AG08470 (cell line): ENCODE data around the genes SLC5A8 and GNPTAB.

DNA sequence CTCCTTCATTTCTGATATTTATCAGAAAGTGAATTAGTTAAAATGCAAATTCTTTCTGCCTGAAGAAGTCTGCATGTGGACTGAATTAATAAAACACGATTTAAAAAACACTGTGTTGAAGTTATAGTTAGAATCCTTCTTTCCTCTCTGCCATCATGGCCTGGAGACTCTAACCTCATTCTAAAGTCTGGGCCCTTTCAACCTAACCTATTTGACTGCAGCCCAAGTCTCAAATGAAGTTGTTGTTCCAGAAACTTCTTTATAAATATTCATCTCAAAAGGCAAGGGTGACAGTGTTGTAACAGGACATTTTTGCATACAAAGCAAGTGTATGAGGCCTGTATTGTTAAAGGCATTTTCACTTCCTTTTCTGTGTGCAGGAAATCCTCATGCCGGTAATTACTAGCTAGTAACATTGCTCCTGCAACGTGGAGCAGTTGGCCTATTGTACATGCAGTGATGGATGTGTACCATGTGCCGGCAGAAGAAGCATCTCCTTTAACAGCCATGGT lies 399.0 kb downstream of the NEDD1 start:
- RRBS, result 13% methylated on average over 3 of the region's 4 CpGs

DNA sequence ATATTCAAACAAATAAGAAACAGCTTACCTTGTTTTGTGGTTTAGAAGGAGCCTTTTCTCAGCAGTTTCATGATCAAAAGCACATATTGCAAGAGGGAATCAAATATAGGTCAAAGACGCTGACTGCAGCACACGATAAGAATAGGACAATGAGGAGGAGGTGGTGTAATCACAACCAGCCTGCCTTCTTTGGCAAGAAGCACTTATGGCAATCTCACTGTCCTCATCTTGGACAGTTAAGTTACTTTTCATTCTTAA lies 759.1 kb upstream of the TMPO start:
- RRBS, result no CpG with 5 or more reads among the region's 2 CpGs

DNA sequence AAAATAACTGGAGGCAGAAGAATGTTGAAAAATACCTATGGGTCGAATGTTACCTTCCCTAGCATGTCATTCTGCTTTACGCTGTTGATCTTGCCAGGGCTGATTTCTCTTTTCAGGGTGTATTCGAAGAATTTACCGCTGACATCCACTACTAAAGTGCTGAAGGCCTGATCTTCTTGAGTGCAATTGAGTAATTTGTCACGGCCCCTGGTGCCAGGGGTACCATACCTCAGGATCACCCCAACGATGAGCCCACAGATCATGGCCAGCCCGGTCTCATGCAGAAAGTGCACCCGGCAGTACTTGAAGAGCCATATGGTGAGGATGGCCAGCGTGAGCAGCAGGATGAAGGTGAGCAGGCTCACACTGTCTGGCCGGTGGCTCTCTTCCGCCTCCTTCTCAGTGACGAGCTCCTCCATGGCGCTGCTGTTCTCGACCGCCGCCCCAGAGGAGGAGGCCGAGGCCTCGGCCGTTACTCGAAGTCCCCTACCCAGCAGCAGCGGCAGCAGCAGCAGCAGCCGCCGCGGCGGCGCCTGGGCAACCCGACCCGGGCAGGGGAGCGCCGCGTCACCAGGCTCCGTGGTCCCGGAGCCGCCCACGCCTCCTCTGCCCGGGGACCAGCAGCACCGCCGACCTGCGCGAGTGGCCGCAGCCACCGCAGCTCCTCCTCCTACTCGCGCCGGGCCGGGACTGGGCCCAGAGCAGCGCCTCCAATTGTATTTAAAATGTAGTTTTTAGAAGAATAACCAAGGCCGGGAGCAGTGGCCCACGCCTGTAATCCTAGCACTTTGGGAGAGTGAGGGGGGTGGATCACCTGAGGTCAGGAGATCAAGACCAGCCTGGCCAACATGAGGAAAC lies 58.6 kb upstream of the TMPO start:
- RRBS, result 8% methylated on average over 14 of the region's 49 CpGs

DNA sequence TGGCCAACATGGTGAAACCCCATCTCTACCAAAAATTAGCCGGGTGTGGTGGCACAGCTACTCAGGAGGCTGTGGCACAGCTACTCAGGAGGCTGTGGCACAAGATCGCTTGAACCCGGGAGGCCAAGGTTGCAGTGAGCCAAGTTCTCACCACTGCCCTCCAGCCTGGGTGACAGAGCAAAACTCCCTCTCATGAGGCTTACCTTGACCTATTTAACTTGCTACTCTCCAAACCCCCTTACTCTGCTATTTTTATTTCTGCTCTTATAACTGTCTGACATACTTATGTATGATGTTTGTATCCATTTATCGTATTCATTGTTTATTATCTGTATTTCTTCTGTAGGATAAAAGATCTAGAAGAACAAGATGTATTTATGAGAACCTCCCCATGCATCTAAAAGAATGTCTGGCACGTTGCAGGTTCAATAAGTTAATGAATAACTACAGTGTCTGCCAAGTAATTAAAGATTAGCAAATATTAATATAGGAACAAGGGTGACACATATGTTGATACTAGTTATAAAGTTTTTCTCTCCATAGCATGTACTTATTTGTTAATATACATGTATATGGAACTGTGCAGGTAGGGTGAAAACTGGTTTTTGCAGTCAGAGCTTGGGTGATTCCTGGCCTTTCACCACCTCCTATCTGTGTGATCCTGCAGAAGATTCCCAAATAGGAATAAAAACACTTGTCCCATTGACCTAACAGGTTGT lies 15.5 kb upstream of the TMPO start:
- RRBS, result 80% methylated on average over 1 of the region's 5 CpGs

- RRBS, result no CpG with 5 or more reads among the region's 45 CpGs
Observed at GRCh38 chr12:98503745-98504603, 11.4 kb upstream of the TMPO start.

DNA sequence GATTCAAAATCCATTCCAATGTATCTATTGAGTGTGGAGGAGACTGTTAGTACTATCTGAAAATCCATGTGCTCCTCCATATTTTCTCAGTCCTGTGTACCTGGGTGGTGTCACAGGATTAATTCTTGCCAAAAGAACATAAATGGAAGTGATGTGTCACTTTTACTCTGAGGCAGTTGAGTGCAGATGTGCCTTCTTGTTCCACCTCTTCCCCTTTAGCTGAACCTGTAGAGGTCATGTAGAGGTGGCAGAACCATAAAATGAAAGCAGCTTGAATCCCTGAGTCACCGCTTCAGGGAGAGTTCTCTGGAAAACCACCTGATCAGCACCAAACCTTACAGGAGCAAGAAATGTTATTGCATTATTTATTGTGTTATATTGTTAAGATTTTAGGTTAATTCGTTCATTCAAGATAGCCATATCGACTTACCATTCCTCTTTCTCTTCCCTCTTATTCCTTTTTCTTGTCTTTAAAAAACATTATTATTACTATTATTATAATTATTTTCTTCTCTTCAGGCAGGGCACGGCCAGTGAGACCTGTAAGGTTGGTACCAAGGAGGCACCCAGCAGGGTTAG lies 14.6 kb upstream of the SLC25A3 start:
- RRBS, result no CpG with 5 or more reads among the region's 4 CpGs

DNA sequence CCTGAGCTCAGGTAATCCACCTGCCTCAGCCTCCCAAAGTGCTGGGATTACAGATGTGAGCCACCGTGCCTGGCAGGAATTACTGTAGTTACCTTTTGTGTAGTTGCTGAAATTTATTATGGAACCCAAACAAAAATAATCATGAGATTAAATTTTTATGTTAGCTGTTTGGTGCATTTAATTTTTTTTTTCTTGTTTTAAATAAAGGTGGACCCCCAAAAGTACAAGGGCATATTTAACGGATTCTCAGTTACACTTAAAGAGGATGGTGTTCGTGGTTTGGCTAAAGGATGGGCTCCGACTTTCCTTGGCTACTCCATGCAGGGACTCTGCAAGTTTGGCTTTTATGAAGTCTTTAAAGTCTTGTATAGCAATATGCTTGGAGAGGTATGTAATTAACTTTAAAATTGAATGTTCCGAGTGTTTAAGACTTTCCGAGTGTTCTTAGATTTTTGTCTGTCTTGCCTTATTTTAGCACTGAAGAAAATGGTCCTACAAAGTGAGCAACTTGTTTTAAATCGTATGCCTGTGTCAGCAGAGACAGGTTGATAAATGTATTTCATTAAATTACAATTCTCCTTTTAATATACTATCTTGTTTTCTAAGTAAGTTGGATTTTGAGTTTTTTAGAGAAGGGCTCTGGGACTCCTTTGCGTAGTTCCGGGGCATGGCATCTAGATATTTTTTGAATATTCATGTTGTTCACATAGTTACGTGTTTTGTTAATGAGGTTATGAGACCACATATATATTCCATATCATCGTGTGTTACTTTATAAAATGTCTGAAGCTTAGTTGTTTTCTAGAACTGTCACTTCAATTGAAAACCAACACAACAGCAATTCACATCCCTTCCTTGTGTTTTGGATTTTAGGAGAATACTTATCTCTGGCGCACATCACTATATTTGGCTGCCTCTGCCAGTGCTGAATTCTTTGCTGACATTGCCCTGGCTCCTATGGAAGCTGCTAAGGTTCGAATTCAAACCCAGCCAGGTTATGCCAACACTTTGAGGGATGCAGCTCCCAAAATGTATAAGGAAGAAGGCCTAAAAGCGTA lies 4.5 kb downstream of the SLC25A3 start:
- RRBS, result no CpG with 5 or more reads among the region's 14 CpGs

GRCh38 chr12:99598567-99598860 lies 49.0 kb upstream of the GARIN6 start:
- RRBS, result no CpG with 5 or more reads among the region's 2 CpGs

GRCh38 chr12:100128078-100128658 lies 14.5 kb downstream of the BLTP3B start:
- RRBS, result no CpG with 5 or more reads among the region's 1 CpG

GRCh38 chr12:100328903-100329404 lies 27.9 kb upstream of the SLC17A8 start:
- RRBS, result no CpG with 5 or more reads among the region's 2 CpGs

GRCh38 chr12:100445336-100445606 lies 28.4 kb upstream of the NR1H4 start:
- RRBS, result no CpG with 5 or more reads among the region's 1 CpG

GRCh38 chr12:100576653-100577076 lies 3.2 kb downstream of the GAS2L3 start:
- RRBS, result no CpG with 5 or more reads among the region's 2 CpGs

GRCh38 chr12:100593358-100594343 lies 20.2 kb downstream of the GAS2L3 start:
- RRBS, result no CpG with 5 or more reads among the region's 5 CpGs

DNA sequence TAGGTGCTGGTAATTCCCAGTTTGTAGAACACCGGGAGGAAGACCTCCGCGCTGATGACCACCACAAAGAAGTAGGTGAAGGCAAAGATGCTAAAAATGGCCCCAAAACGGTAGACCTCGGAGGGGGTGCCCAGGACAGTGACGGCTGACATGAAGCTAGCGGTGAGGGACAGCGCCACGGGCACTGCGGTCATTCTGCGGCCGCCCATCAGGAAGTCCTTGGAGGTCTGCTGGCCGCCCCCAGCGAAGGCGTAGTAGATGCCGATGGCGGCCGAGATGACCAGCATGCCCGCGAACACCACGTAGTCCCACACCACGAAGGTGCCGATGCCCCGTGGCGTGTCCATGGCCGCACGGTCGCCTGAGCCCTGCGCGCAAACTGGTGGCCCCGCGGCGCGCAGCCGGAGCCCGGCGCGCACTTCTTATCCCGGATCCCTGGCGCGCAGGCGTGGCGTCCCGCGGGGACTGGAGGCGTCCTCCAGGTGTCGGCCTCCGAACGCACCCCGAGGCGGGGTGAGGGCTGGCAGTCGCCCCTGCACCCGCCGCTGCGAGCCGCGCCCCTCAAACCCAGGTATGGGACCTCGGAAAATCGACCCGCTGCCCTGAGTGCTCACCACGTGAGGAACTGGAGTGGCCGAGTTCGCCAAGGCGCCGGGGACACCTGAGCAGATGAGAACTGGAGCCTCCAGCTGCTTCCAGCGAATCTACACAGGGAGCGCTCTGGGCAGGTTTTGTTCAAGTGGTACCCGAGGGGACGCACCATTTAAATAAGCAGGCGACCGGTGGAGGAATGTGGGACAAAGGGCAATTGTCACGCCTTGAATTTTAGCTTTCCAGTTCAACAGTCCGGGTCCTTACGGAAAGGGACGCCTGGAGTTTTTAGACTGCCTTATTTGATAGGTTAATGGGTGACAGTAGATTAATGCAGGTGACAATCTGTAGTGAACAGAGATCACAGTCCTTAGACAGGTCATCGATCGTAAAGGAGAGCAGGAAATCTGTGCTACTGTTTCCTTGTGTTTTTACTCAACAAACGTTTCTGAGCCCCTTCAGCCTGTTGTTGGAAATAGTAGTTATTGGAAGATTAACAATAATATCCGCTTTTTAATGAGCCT lies at the start of gene SLC5A8:
TSS of gene SLC5A8 (minus strand) at position 737 of the 1,115 bp plus-strand sequence.
- RRBS, result no CpG with 5 or more reads among the region's 79 CpGs

DNA sequence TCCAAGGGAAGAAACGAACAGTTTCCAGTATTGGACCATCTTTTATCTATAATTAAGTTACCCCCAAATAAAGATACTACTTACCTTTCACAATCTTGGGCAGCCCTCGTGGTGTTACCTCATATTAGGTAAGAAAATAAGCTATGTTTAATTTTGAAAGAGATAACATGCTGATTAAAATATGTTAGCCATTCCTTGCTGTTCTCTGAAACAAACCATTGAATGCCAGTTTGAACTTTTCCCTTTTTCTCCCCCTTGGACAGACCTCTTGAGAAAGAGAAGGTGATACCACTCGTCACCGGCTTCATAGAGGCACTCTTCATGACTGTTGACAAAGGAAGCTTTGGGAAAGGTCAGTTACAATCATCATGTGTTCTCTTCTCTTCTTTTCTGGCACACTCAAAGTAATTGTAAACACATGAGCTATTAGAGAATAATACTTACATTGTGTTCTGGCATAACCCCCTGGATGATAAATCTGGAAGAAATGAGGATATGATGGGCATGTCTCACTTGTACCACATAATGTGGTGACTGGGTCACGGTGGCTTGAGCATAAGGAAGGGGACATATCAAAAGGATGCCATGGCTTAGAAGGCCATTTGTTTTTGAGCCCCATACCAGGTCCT lies 19.9 kb downstream of the UTP20 start:
- RRBS, result no CpG with 5 or more reads among the region's 5 CpGs

DNA sequence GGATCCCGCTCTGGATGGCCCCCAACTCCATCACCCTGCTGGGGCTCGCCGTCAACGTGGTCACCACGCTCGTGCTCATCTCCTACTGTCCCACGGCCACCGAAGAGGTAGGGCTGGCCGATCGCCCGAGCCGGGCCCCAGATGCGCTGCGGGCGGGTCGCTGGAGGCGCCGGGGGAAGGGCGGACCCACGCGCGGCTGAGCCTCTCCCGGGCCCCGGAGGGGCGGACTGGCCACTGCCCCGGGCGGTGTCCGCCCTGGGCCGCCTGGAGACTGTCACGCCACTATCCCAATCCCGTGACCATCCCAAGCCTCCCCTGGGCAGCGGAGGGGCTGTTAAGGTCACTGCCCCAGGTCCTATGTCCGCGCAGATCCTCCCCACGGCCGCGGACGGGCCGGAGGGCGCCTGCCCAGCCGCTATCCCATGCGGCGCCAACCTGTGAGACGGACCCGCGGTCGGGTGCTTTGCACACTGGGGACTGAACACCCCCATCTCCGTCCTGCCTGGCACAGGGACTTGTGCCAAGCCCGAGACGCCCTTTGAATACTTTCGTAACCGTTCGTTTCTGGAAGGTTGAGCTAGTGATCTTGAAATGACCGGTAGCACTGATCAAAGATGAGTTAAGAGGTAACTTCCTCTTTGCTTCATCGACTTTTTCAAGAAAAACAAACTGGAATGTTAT lies 728 bp downstream of the CHPT1 start:
- RRBS, result 2% methylated on average over 12 of the region's 55 CpGs

- RRBS, result no CpG with 5 or more reads among the region's 1 CpG
Observed at GRCh38 chr12:101726178-101726982, 12.9 kb downstream of the SYCP3 start.

DNA sequence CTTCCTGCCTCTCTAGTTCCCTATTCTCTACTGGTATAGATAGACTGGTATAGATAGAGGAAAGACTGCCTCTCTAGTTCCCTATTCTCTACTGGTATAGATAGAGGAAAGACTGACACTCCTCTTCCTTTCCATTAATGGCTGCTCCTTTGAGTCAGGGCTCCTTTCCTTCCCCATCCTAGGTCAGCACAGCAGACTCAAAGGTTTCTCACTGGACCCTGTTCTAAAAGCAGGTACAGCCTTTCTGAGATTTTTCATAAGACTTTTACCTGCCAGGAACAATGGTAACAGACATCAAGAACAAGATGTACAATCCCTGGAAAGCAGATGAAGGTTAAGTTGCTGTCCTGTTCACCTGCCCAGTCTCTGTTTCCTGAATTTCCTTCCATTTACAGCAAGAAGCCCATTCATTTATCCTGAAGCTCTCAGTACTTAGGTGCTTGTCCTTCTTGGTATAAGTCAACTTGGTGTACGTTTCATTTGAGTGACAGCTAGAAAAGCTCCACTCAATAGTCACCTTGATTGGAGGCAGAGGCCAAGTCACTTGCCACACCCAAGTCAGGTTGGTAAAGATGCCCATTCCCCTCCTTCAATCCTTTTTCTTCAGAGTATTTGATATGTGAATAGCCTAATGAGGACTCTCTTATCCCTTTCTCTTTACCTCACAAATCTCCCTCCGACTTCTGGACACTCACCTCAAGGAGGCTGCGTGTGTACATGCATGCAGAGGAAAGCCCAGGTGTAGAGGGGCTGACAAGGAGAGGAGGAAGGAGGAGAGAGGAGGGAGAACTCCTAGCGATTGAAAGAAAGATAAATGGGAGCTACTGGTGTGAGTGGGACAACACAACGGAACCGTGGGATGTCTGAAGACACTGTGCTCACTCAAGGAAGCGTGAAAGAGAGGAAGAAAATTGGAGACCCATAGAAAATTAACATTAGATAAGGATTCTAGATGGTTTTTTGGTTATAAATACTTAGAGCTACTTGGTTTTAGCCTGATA lies 8.9 kb upstream of the SYCP3 start:
- RRBS, result no CpG with 5 or more reads among the region's 7 CpGs

- RRBS, result no CpG with 5 or more reads among the region's 4 CpGs
Observed at GRCh38 chr12:101791233-101791742, 39.5 kb downstream of the GNPTAB start.

GRCh38 chr12:101830206-101831370 lies at the start of gene GNPTAB:
TSS of gene GNPTAB (minus strand) at chr12:101830959.
- RRBS, result 2% methylated on average over 22 of the region's 104 CpGs